Vermiform appendix (tissue), 1 donor: Measurements from ENCODE around the genes SLC25A29 and DLK1.

- PRO-cap: no peak
Observed at GRCh38 chr14:100190118-100190539, 30.7 kb upstream of the DEGS2 start.

GRCh38 chr14:100213420-100214602 lies 25.1 kb upstream of the YY1 start:
- PRO-cap: bidirectional peak, plus-strand start at chr14:100214164, minus-strand start at chr14:100214160; bidirectional peak, plus-strand start at chr14:100214235, minus-strand start at chr14:100214229; bidirectional peak, plus-strand start at chr14:100214661, minus-strand start at chr14:100214534

- PRO-cap: bidirectional peak, plus-strand start at chr14:100306693, minus-strand start at chr14:100306462
Observed at GRCh38 chr14:100306219-100306788, at the start of gene SLC25A29. Gene SLC25A29, minus strand, starts transcription at chr14:100306444.

GRCh38 chr14:100313814-100314344 lies 7.6 kb upstream of the SLC25A29 start:
- PRO-cap: no peak

GRCh38 chr14:100349031-100349796 lies 25.9 kb downstream of the WARS1 start:
- PRO-cap: no peak

DNA sequence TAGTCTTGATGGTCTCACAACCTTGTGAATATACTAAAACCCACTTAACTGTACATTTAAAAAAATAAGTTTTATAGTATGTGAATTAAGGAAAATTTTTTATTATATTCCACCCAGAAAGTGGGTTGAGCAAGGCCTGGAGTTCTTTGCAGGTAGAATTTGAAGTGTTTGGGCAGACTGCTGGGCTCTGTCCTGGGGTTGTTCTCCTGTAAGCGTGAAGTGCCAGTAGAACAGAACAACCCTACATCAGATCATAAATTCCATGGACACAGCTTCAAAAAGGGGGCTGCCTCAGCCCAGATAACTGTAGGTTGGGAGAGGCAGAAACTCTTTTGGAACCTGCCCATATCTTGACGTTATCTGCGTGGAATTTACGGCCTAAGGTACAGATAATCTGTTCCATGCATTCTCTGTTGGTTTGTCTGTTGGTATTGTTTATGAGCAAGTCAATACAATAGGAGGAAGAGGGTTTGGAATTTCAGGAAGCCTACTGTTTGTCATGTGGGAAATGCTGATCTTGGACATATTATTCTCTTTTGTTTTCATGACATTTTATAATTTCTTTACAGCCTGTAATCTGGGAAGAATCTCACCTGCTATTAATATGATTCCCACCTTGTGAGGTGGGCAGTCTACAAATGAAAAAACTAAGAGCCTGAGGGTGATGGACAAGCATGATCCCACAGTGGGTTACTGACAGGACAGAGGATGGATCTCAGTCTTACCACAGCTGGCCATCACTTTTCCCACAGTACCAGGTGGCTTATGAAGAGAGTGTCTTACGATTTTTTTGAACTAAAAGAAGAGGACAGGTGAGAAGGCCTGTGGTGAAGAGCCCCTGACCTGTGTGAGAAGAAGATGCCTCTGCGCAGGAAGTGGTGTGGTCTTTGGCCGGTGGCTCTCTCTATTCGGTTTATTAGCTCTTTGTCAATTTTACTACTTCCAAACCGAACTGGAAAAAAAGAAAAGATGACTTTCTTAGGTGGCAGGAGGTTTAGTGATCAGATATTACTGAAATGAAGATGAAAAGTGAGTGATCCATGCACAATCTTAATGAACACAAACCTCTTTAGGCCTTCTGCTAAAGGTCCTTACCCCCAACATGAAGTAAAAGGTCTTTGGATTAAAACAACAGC lies 15.1 kb downstream of the WARS1 start:
- PRO-cap: no peak

- PRO-cap: no peak
Observed at GRCh38 chr14:100392170-100392502, 15.9 kb downstream of the WDR25 start.

DNA sequence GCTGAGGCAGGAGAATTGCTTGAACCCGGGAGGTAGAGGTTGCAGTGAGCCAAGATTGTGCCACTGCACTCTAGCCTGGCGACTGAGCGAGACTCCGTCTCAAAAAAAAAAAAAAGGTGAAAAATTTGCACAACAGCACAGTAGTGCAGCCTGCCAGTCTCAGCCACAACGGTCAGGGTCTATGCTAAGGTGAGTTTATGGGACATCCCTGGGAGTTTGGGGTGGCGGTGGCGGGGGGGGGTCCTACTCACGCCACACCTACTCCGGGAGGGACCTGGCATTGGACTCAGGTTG lies 42.2 kb downstream of the WDR25 start:
- PRO-cap: no peak

- PRO-cap: no peak
Observed at GRCh38 chr14:100482325-100482687, 104.9 kb downstream of the BEGAIN start.

- PRO-cap: no peak
Observed at GRCh38 chr14:100537746-100538399, 49.3 kb downstream of the BEGAIN start.

DNA sequence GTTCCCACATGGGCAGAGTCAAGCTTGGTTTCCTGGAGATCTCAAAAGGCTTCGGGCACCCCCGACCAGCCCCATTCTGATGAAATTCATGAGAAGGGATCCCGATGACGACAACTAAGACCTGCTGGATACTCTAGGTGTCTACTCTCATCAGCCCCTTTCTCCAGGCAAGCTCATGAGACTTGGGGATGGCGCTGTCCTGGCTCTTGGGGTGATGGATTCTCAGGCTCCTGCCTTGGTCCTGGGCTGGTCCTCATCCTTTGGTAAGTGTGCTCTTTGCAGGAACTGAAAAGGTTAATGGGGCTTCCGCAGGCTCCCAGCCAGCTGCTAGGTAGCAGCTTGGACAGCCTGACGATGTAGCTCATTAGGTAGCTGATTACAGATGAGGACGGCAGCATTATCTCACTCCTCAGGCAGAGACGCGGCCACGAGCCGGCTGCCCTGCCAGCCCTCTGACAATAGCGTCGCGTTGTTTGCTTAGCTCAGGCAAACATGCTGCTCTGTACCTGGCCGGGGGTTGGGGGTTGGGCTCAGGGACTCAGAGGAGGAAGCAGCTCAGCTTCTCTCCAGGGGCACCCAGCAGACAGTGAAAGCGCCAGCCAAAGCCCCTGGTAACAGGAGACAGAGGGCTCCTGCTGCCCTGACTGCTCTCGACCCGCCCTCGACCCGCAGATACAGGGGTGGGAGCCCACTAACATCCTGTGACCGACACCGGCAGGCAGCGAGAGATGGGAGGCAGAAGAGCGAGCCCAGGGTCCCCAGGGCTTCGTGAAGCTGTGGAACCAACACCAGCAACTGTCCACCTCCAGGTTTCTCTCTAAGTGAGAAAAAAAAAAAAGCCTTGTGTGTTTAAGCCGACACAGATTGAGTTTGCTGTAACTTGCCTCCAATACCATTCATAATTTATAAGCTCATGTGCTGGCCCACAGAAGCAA lies 53.6 kb upstream of the DLK1 start:
- PRO-cap: no peak

DNA sequence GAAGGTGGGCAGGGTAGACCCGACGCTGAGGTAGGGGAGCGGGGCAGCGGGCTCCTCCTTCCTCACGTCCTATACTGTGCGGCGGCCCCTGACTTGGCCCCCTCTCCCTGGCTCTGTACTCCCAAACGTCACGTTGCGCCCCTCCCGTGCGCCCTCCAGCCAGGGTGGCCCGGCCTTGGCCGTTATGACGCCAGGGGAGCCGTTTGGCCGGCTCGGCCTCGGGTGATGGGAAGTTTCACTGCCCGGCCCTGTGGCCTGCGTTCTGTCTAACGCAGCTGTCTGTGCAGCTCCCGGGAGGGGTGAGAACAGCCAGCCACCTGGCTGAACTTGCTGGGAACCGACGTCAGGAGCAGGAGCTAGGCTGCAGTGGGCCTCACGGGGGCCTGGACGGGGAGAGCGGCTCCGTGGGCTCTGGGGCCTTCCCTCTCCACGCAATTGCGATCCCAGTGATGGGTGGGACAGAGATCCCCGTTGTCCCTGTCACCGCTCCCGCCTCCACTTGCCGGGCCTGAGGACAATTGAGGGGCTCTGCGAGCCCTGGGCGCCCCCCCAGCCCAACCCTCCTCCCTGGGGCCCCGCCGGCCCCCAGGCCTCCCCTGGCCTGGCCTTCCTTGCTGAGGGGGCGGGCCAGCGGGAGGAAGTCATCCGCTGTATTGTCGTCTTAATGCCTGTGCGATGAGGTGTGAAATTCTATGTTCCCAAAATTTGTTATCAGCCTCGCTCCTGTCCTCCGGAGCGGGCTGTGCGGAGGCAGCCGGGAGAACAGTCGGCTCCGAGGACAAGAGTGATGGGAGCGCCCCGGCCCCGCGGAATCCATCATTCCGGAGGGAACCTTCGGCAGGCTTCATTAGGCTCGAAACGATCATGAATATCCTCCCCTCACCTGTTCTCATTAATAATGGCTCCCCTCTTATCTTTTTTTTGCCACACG lies 17.6 kb upstream of the DLK1 start:
- PRO-cap: no peak

GRCh38 chr14:100709770-100710257 lies 16.9 kb upstream of the DLK1 start:
- PRO-cap: unidirectional peak, minus-strand start at chr14:100709844

DNA sequence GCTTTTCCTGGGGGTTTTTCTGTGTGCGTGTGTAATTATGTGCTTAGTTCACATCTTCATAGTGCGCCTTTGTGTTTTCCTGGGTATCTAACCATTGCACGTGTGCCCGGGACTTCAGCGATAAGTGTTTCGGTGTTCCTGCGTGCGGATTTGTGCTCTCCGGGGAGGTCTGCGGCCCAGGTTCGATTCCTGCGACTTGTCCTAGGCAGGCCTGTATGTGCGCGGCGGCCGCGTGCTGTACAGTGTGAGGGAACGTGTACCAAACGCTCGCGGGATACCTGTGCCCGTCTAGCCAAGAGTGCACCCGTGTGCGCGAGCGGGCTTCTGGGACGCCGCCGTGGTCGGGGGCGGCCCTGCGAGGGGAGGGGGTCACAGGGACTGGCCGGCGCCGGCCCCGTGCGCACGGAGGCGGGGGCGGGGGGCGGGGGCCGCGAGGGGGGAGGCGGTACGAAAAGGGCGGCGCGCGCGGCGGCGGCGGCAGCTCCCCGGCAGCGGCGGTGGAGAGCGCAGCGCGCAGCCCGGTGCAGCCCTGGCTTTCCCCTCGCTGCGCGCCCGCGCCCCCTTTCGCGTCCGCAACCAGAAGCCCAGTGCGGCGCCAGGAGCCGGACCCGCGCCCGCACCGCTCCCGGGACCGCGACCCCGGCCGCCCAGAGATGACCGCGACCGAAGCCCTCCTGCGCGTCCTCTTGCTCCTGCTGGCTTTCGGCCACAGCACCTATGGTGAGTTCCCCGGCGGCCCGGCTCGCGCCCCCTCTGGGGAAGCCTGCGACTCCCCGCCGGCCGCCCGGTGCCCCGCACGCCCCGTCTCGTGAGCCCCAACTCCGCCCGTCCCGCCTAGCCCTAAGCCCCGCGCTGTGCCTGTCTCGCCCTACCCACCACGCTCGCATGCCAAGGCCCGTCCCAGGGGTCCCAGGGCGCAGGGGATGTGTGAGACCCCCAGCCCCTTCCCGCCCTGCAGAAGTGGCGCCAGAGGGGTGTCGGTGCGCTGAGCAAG lies at the start of gene DLK1:
Gene DLK1, plus strand, starts transcription at position 477 of the 994 bp plus-strand sequence.
- PRO-cap: no peak

DNA sequence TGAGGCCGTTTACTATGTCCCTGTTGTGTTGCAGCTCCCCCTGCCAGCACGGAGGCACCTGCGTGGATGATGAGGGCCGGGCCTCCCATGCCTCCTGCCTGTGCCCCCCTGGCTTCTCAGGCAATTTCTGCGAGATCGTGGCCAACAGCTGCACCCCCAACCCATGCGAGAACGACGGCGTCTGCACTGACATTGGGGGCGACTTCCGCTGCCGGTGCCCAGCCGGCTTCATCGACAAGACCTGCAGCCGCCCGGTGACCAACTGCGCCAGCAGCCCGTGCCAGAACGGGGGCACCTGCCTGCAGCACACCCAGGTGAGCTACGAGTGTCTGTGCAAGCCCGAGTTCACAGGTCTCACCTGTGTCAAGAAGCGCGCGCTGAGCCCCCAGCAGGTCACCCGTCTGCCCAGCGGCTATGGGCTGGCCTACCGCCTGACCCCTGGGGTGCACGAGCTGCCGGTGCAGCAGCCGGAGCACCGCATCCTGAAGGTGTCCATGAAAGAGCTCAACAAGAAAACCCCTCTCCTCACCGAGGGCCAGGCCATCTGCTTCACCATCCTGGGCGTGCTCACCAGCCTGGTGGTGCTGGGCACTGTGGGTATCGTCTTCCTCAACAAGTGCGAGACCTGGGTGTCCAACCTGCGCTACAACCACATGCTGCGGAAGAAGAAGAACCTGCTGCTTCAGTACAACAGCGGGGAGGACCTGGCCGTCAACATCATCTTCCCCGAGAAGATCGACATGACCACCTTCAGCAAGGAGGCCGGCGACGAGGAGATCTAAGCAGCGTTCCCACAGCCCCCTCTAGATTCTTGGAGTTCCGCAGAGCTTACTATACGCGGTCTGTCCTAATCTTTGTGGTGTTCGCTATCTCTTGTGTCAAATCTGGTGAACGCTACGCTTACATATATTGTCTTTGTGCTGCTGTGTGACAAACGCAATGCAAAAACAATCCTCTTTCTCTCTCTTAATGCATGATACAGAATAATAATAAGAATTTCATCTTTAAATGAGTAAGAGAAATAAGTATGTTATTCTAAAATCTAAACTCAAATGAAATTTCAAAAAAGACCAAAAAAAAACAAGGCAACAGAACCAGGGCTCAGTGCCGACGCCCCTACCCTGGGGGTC lies 7.8 kb downstream of the DLK1 start:
- PRO-cap: no peak

DNA sequence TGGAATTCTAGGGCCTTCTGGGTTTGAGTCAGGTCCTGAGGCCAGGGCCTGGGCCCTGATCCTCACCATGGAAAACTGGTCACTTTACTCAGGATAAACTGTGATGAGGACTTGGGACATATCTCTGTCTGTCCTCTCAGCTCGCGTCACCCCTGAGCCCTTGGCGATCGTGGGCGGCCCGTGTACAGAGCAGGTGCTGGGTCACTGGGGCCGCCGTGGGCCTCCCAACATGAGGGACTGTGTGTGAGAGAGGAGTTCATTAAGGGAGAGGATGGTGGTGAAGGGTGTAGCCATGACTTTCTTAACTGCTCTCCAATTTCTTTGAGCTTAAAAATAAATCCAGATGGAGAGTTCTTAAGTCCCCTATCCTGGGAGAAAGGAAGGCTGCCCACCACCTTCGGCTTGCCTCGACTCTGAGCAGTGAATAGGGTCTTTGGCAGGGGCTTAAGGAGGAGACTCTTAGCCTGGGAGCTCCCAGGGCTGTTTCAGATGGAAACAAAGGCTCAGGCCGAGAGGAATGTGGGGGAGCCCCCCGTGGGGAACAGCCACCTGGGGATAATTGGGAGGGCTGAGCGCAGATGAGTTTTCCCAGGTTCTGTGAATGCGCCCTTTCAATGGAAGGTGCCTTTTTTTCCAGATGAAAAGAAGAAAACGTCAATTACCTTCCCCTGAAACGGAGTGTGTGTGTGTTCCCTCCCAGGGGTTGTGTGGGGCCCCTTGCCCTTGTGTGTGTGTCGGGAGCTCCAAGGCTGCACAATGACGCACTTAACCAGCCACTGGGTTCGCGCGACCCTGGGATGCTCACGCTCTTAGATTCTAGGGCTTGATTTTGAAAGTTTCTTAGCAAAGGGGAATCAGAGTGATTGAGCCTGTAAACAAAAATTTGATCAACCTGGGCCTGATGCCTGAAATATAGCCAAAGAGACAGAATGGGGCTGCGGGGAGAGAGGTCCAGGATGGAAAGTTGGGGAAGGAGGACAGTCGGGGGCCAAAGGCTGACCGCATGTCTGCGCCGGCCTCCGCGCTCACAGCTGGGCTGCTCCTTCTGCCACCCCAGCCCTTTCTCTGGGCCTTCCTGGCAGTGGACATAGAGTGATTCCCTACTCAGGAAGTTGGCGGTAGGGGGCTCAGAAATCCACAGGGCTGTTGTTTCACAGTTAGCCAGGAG lies 63.3 kb downstream of the RTL1 start:
- PRO-cap: no peak

- PRO-cap: no peak
Observed at GRCh38 chr14:101077430-101078237, 174.1 kb upstream of the RTL1 start.

DNA sequence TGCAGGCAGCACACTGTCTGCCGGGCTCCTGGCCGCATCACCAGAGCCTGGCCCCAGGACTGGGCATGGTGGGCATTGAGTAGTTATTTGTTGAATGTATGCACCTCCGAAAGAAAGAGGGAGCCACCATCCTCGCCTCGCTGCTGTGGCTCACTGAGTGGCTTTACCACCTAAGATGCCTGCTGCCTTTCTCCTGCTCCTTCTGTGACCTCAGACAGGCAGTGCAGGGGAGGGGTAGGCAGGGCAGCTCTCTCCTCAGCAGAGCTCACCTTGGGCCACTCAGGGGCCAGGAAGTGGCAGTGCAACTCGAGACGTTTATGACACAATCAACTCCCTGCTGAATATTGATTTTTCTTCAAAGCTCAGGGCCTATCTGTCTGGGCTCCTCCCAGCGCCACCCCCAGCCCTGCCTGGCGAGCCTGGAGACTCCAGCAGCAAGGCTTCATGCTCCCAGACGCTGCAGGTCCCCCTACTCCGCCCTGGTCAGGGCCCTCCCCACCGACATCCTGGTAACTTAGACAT lies 284.5 kb upstream of the PPP2R5C start:
- PRO-cap: unidirectional peak, minus-strand start at position 204 of the sequence

DNA sequence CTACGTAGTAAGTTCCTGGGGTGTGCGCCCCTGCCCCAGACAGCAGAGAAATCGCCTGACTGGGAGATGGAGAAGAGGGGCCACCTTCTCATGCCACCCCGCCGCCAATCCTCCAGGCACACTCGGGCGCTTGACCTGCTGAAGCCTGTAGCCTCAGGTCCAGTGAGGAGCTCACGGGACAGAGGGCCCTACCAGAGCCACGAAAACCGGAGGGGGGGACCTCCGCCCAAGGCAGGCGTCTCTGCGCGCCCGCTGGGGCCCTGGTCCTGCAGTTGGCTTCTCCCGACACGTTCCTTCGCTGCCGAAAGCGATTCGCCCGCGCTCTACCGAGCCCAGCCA lies 202.1 kb upstream of the PPP2R5C start:
- PRO-cap: no peak

- PRO-cap: bidirectional peak, plus-strand start at chr14:101706416, minus-strand start at chr14:101706284
Observed at GRCh38 chr14:101706025-101706641, 55.4 kb upstream of the PPP2R5C start.